ENCODE measurements around a stretch of chr22.

- PRO-cap = no peak
Observed at GRCh38 chr22:31253961-31254405, 38.3 kb downstream of the PIK3IP1 start.

DNA sequence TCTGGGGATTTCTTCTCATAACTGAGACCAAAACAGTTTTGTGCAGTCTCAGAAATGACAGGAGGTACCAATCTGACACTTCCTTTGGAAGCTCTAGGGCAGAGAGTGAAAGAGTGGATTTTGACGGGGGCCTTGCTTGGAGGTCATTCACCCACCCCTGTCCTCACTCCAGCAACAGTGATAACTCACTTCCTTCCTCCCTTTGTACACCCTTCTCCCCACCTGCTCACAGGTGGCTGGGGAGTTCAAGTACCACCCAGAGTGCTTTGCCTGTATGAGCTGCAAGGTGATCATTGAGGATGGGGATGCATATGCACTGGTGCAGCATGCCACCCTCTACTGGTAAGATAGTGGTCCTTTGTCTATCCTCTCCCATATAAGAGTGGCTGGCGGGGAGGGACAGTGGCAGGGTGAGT, 33.4 kb downstream of the PIK3IP1 start:
- PRO-cap = no peak

GRCh38 chr22:31343755-31344171, 2.4 kb downstream of the PATZ1 start:
- PRO-cap = no peak

DNA sequence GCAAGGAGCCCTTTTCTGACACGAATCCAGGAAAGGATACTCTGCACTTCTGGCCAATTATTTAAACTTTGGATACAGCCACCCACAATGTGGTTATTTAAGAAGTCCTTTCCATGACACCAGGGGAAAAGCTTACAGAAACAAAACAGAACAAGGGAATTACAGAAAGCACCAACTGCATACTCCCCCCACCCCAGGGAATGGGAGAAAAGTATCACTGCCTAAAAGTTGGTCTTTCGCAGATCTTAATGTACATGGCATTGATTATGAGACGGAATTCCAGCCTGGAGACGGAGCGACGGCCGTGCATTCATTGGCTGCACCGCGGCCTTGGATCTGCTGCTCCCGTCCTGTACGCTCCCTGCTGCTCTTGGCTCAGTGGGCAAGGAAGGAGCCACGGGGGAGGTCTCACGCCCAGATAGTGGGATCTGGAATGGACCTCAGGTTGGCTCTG, 19.8 kb upstream of the PISD start:
- PRO-cap = no peak

DNA sequence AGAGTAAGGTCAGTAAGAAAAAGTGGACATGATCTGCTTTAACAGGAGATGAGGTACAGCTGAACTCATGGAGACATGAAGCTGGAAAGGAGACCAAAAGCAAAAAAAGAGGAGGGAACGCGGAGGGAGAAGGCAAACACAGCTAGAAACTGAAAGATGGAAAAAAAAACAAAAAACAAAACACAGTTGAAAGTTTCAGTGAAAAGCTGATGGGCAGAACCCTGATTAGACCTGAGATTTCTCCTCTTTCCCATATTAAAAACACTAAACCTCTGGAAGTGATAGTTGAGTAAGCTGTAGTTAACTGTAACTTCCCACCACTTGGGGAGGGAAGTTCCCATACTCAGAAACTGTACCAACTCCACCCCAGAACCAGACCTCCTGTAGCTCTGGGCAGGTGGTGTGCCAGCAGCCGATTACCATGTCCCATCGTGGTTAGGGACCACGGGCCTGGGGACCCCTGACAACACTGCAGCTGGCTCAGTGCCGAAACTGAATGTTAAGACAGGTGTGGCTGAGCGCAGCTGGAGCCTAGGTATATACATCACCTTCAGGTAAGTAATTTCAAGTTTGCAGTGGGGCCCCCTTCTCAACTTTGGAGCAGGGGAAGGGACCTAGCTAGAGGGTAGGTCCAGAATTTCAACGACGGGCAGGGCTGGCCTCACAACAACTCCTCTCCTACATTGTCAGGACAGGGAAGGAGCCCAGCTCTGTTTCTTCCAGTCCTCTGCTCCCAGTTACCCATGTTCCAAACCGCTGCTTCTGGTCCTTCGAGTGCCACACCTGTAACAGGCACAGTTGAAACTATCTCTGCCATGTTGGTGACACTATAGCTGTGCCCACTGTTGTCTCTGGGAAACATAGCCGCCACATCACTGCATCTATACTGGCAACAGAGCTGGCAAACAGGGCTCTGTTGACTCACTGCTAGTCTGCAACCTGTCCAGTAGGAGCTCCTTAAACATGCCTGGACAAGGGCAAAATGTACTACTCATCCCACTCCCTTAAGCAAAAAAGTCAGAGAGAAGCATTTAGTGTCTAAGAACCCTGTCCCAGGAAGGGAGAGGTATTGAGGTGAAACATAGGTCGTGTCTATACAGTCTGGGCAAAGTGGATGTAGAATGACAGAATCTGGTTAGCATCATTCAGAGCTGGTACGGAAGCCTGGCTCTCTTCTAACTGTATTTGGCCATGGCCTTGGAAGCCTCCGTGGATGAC, 20.8 kb upstream of the PISD start:
- PRO-cap = no peak

GRCh38 chr22:31685185-31685880, 23.3 kb upstream of the PISD start:
- PRO-cap = no peak

DNA sequence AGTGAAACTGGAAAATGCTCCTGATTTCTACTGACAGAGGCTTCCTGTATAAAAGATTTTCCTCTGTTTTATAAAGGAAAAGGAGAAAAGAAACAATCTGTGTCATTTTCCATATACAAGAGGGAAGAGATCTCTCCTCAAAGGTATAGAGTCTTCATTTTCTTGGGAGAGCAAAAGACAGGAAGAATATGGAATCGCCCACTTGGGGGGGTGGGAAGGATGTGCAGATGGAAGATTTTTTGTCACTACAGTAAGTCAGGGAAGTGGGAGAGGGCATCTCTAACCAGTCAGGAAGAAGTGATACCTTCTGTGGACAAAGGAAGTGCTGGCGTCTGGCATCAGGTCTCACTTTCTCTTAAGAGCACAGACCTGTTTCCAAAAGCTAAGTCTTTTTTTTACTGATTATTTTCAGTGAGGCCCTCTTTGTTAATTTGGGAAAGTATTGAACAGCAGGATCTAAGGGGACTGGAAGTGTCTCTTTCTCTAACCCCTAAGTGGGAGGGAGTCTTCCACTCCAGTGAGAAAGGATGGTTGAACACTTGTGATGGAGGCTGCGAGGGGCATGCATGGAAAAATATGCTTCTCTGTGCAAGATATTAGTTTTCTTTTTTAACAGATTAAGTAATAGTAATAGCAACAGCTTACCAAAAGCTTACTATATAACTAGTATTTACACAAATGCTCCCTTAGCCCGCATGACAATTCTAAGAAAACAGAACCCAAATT, 1.3 kb downstream of the PRR14L start:
- PRO-cap = no peak

GRCh38 chr22:31813150-31813753, 59.4 kb downstream of the DEPDC5 start:
- PRO-cap = no peak

DNA sequence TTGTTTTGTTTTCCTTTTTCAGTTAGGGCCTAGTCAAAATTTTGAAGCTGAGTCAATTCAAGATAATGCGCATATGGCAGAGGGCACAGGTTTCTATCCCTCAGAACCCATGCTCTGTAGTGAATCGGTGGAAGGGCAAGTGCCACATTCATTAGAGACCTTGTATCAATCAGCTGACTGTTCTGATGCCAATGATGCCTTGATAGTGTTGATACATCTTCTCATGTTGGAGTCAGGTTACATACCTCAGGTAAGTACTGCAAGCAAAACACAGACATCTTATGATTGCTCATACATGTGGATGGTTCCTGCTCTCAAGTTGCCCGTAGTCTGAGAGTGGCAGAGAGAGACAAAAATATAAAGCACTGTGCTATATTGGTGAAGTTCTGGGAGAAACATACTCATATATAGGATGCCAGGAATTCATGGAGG, 9.3 kb downstream of the FBXO7 start:
- PRO-cap = no peak

GRCh38 chr22:32562413-32562910, 87.9 kb downstream of the FBXO7 start:
- PRO-cap = no peak

GRCh38 chr22:32575417-32575996, 100.9 kb downstream of the FBXO7 start:
- PRO-cap = no peak

GRCh38 chr22:32621820-32622415, 147.3 kb downstream of the FBXO7 start:
- PRO-cap = no peak

DNA sequence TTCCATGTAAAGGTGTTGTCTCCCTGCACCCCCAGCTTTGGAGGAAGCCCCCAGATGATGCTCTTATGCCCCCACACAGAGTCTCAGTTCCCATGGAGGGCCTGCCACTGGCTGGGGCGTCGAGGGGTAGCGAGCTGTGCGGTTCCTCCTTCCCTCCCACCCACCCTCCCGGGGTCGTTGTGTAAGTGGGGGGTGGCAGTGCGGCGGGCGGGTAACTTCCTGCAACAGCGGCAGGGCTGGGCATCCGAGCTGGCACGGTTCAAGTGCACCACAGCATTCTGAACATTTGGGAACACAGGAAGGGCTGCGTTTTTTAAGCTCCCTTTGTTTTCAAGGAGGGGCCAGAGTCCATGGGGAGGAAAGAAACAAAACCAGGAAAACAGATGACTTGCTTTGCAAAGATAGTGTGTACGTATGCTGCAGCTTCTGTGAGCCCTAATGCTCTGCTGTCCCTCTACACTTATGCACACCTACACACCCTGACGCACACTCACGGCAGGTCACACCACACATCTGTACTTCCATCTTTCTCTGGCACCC, 152.4 kb downstream of the FBXO7 start:
- PRO-cap = no peak

DNA sequence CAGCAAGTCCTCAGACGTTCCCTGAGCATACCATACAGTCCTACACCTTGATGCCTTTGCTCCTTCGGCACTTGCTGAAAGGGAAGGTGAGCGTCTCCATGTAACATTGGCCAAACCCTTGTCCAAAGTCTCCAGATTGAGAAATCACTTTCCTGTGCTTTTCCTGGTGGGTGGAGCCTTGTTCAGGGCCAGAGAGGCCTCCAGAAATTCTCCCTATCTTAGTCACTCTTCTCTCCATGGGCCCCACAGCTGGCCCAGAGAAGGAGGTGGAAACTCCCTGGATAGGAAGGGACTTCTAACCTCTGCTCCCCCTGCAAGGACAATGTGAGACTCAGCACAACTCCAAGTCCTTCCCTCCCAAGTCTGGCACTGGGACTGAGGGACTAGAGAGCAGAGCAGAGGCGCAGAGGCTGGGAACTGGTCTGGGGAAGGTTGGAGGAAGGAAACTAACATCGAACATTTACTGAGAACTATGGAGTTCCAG, 46.8 kb upstream of the TIMP3 start:
- PRO-cap = no peak

- PRO-cap = no peak
Observed at GRCh38 chr22:32800593-32801228, 794 bp upstream of the TIMP3 start.

DNA sequence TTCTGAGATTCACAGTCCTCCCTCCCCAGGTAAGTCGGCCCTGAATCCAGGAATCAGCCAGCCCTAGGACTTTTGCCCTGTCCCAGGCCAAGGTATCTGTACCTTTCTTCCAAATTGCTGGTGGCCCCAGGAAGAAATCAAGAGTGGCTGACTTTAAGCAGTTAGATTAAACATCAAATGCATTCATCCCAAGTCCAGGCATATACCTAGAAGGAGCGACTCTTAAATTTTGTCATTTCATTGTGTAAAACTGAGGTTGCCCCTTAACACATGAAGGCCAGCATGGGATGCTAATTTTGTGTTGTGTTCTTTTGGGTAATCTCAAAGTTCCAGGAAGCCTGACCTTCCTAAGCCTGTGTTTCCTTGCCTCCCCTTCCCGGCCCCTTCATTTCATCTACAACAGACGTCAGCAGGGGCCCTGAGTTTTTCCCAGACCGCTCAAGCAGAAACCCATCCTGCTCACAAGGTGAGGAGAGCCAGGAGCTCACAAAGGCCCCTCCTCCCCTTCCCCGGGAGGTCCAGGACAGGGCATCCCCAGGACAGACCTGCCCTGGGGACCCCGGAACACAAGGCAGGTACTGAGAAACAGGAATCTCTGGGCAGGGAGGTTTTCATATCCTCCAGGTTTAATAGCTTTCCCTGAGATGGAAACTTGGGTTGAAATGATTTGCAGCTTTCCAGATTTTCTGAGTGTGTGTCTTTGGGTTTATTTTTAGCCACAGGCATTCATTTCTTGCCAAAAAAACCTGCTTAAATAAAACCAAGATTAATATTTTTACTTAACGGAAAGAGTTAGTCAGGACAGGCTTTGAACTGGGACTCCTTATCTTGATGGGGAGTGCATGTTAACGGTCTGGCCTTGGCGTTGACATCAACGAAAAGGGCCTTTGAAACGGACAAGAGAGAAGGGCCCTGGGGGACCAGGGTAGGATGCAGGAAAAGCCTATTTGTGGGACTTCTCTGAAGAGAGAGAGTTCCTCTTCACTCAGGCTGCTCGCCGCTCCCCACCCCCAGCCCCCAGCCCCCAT, 38.3 kb downstream of the TIMP3 start:
- PRO-cap = no peak

DNA sequence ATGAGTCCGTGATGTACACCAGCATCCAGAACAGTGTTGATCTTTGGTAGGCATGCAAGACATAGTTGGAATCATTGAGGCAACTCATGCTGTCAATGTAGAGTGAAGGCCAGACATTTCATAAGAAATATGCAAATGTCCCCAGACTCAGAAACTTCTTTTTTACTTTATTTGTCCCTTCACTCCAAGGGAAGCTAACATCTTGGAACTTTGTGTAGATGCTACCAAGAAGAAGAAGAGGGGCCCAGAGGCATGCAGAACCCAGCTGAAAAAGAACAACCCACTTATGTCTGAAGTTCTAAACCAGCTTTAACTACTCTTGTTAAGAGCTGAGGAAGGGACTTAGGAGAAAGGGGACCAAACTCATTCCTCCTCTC, 51.8 kb downstream of the TIMP3 start:
- PRO-cap = no peak

- PRO-cap = no peak
Observed at GRCh38 chr22:32860936-32861739, 59.6 kb downstream of the TIMP3 start.

DNA sequence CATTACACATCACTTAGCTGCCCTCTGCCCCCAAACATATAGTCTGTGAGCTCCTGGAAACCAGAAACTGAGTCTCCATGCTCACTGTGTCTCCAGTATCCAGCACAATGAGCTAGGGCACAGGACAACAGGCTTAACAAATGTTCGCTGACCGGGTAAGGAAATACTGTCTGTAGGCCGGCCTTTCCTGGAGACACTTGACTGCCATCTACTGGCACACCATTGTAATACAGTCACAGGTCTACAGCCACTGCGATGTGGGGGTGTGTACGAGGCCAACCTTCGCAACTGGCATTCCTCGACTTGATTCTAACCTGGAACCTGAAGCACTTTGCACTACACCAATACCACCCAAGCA, 72.2 kb downstream of the SYN3 start:
- PRO-cap = no peak

DNA sequence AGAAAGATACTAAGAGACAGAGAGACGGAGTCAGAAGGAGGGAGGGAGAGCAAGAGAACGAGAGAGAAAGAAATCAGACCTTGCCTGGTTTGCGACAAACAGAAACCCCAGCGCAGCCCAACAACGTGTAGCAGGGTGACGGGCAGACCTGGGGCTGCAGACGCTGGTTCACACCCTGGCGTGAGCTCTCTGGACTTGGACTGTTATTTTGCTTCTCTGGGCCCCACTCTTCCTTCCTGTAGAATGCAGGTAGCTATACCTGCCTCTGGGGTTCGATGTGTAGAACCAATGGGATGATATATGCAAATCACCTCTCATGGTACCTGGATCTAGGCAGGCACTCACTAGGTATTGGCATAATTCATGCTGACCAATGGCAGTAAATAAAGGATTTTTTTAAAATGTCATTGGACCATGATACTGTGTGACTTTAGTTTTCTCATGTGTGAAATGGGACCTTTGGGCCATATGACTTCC, 244.5 kb upstream of the SYN3 start:
- PRO-cap = no peak

Measured in SUDHL5 (cell line).